Cardiac septum (tissue), 1 donor: ENCODE data around the gene EDN1.

- PRO-cap: no peak
These were observed 94.7 kb downstream of the TMEM170B start for GRCh38 chr6:11632192-11632704.

- PRO-cap: no peak
These were observed 4.4 kb downstream of the ADTRP start for GRCh38 chr6:11774243-11774599.

GRCh38 chr6:11833764-11834179 lies 55.2 kb upstream of the ADTRP start:
- PRO-cap: no peak

- PRO-cap: no peak
These were observed 75.2 kb upstream of the ADTRP start for GRCh38 chr6:11853806-11854275.

GRCh38 chr6:11868257-11868718 lies 89.7 kb upstream of the ADTRP start:
- PRO-cap: no peak

DNA sequence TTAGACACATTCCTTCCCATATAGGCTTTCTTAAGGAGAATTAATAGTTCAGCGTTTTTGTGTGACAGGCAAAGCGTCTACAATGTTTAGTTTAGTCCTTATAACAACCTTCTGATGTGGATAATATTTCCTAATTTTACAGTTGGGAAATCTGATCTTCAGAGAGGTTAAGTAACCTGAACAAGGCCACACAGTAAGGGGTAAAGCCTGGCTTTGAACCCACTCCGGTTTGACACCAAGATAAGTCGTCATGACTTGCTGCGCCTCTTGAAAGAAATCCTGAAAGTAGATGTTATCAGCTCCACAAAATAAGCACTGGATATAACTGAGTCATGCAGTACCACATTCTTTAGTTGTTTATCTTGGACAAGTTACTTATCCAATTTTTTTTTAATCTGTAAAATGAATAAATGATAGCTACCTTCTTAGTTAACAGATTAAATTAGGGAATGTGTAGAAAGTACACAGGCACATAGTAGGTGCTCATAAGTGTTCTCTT lies 1.9 kb downstream of the HIVEP1 start:
- PRO-cap: no peak

- PRO-cap: no peak
These were observed 108.2 kb downstream of the HIVEP1 start for GRCh38 chr6:12120200-12120794.

DNA sequence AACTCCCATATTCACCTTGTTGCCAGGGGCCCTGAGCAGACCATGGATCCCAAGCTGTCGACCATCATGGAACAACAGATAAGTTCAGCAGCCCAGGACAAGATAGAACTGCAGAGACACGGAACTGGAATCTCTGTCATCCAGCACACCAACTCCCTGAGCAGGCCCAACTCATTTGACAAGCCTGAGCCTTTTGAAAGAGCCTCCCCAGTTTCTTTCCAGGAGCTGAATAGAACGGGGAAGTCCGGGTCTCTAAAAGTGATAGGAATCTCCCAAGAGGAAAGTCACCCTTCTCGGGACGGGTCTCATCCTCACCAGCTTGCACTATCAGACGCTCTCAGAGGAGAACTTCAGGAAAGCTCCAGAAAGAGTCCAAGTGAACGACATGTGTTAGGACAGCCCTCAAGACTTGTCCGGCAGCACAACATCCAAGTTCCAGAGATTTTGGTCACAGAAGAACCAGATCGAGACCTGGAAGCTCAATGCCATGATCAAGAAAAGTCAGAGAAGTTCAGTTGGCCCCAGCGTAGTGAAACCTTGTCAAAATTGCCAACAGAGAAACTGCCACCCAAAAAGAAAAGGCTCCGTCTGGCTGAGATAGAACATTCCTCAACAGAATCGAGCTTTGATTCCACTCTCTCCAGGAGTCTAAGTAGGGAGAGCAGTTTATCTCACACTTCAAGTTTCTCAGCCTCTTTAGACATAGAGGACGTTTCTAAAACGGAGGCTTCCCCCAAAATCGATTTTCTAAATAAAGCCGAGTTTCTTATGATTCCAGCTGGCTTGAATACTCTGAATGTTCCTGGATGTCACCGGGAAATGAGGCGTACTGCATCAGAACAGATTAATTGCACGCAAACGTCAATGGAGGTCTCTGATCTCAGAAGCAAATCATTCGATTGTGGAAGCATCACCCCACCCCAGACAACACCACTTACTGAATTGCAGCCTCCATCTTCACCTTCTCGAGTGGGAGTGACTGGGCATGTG lies 111.2 kb downstream of the HIVEP1 start:
- PRO-cap: no peak

DNA sequence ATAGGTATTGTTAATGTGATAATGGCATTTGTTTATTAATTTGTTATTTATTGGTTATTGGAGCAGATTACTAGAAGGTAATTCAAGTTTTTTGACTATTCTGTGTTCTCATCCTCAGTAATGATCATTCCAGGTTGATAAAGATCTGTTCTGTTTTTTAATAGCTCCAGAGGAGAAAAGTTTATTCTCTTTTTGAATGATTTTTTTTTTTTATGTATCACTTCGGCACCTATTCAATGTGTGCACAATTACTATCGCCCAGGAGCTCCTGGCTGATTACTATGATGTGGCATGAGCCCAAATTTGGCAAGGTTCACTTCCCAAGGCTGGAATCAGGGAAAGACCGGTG lies 134.4 kb downstream of the HIVEP1 start:
- PRO-cap: no peak

- PRO-cap: bidirectional peak, plus-strand start at chr6:12290361, minus-strand start at chr6:12290116
These were observed at the start of gene EDN1 for GRCh38 chr6:12289785-12290913. Gene EDN1 (plus strand): TSS chr6:12290361.

GRCh38 chr6:12313295-12313723 lies 23.1 kb downstream of the EDN1 start:
- PRO-cap: no peak

- PRO-cap: no peak
These were observed 46.1 kb downstream of the EDN1 start for GRCh38 chr6:12336196-12336688.

GRCh38 chr6:12366585-12367113 lies 76.5 kb downstream of the EDN1 start:
- PRO-cap: no peak

- PRO-cap: no peak
These were observed 132.6 kb downstream of the EDN1 start for GRCh38 chr6:12422724-12423249.

DNA sequence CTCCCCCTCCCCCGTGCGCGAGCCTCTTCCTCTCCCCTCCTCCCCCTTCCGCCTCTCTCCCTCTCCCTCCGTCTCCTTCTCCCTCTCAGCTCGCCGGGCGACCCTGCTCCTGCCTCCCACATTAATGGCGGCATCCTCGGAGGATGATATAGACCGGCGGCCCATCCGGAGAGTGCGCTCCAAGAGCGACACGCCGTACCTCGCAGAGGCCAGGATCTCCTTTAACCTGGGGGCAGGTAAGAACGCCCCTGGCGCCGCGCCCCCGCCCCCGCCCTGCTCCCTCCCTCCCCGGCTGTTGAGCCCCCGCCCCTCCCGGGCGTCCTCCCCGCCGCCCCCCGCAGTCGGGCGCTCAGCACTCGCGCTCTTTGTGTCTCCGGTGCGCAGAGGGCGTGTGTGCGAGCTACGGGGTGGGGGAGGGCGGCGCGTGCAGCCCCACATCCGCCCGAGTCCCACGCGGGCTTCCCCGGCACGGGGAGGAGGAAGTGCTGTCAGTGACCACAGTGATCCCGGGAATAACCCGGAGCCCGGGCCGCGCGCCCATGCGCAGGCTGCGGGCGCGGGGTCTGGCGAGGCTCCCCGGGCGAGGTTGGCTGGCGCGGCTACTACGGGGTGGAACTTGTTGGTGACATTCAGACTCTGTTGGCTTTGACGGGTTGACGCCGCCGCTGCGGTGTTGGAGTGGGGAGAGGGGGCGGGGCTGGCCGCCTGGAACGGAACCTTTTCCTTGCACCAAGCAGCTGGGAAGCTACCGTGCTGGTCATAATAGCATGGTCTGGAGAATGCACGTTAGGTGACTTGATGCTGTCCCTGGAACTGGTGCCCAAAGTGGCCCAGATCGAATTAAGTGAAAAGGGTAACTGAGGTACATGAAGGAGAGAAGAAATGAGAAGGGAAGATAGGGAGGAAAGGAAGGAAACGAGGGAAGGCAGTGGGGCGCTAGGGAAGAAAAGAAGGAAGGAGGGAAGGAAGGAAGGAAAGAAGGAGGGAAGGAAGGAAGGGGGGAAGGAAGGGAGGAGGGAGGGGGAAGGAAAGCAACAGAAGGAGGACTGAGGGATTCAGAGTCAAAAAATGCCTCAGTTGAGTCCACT lies 33.3 kb downstream of the PHACTR1 start:
- PRO-cap: no peak

DNA sequence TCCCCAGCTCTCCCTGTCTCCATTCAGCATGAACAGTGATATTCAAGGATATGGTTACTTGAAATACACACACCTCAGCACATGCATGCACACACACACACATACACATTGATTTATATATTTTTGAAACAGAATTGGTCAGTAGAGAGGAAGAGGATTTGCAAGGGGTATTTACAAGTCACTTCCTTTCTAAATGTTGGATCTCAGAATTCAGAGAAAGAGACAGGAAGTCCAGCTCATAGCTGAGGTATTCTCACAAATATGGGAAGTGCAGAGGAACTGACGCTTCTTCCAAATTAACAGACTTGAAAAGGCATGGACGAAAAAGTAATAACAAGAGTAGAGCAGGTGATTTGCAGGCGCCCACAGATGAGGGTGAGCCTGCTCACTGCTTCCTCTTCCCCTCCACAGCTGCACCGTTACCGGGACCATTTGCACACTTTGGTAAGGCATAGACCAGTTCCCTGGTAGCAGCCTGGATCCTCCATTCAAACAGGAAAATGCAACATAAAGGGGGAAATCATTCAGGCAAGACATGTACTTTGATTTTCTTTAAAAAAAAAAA lies 246.4 kb downstream of the PHACTR1 start:
- PRO-cap: bidirectional peak, plus-strand start at position 336 of the sequence, minus-strand start at position 34 of the sequence

DNA sequence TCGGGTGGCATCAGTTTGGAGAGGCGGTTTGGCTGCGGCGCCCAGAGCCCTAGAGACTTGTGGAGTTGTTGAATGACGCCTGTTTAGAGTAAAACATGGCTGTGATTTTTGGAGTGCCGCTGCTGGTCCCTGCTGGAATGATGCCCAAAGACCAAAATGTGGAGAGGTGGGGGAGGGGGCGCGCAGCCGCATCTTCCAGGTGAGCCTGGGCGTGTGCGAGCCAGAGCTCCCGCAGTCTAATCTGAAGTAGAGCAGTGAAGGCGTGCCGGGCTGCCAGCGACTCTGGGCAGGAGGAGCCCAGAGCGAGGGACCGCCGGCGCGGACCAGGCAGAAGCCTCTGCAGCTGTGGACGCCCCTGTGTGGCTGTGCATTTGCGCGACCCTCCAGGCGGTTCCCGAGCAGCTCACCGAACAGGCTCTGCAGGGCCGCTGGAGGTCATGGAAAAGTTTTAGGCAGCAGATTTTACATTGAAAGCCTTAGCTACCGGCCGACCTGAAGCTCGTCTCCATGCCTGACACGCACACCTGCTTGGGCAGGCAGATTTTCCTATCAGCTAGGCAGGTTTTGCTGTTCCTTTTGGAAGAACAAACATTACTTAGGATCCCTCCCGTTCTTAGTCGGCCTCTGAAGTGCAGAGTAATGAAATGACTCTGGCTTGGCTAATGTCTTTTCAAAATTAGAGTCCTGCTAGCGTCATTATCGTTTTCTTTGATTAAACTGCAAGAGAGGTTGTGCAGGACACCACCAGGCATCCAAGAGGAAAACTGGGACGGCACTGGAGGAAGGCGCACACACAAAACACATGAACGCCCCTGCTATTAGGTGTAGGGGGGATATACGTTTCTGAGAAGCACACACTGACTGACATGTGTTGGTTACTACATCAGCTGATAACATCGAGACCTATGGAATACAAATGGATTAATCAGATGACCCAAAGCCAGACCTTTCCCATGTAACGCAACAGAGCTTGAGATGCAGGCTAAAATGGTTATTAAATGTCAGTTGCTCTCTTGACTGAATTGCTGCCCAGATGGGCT lies 298.3 kb downstream of the PHACTR1 start:
- PRO-cap: bidirectional peak, plus-strand start at position 761 of the sequence, minus-strand start at position 641 of the sequence

DNA sequence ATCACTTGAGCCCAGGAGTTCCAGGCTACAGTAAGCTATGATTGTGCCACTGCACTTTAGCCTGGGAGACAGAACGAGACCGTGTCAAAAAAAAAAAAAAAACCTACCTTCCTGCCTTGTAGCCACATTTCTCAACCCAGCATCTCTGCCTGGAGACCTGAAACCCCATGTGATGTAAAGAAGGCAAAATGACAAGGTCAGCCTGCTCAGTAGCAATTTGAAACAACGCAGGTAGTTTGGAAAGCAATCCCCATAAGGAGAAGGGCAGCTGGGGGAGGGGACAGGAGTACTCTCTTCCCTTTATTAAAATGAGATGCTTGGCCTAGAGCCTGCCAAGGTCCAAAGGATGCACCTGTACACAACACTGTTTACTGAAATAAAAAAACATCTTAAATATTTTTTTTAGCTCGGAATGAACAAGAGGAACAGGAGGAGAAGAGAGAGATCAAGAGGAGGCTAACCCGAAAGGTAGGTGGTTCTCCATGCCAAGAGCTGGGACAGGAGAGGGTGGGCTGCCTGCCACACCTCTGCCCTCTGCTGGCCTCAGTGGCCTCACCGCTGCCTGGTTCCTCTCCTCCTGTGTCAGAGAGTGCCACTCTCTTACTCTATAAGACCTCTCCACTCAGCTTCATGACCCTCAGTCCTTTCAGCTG lies 50.3 kb downstream of the TBC1D7 start:
- PRO-cap: no peak

DNA sequence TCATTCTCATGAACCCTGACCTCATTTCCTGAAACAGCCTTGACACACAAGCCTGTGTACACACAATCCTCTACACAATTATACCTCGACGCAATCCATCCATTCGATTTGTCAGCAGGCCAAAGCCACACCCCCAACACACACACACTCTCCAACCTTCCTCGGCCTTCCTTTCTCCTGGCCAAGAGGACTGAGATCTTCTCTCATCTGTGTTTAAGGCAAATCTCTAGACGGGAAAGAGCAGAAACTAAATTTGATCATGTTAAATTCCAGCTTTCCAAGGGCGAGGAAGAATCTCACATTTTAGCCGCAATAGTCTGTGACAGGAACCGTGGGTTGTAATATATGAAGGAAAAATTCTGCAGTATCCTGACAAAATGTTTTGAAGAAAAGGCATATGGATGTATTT lies 25.2 kb downstream of the TBC1D7 start:
- PRO-cap: no peak

DNA sequence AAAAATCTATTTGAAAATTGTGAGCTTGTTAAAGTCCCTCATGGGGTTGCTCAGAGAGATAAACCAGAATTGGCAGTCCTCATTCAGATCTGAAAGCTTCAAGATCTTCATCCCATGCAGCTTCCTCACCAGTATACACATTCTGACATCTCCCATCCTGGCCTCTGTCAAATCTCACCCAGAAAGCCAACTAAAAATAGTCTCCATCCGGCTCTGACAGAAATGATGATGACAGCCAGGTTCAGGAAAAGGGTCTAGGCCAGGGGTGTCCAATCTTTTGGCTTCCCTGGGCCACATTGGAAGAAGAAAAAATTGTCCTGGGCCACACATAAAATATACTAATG lies 61.9 kb downstream of the GFOD1 start:
- PRO-cap: unidirectional peak, minus-strand start at position 144 of the sequence